Endothelial cell (in vitro differentiated cells): Measurements from ENCODE around the gene WASF1.

DNA sequence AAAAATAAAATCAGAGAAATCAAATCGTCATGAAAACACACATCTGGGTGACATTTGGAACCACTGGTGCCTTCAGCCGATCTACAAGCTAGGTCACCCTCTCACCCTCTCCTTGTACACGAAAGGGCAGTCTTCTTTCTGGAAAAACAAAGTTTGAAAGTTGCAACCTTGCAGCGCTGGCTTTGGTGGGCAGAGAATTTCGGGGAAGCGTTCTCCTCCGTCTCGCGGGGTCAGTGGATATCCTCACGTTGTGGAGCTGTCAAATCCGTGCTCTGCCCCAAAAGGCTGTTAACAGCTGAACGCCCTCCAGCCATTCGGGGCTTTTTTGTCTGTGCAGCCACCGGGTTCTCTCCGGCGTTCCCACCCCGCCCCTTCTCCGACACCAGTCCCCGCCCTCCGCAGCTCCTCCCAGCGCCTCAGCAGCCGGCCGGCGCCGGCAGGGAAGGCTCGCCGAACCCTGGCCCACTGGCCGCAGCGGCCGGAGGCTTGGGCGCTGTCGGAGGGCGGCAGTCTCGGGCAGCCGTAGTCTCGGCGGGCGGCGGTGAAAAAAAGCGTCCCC lies 409 bp downstream of the SESN1 start:
- PRO-cap, result bidirectional peak, plus-strand start at position 453 of the sequence, minus-strand start at position 301 of the sequence

GRCh38 chr6:109165551-109166053 lies 70.3 kb downstream of the CEP57L1 start:
- PRO-cap, result bidirectional peak, plus-strand start at chr6:109165831, minus-strand start at chr6:109165743

GRCh38 chr6:109296375-109297042 lies 85.8 kb downstream of the CD164 start:
- PRO-cap, result no peak

- PRO-cap, result no peak
These were observed 20.2 kb downstream of the CD164 start for GRCh38 chr6:109361907-109362529.

DNA sequence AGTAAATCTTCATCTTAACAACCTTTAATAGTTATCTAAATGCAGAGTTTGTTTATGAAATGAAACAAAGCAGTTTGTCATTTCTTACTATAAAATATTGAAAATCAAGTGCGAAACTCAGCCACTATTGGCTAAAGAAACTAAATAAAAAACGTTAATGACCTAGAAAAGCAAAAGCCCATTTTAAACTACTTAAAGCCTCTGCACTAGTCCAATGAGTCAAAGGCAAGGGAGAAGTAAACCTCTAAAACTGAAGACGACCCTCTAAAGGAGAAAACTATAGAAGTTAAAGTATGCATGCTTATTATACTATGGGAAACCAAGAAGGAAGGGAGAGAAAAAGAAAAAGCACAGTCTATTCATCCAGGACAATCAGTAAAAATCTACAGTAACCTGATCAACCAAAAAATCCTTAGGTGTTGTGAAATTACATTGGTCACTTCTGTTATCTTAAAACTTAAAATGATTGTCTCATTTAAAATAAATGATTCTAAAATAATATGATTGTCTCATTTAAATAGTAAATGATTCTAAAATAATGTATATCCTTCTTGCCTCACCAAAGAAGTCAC lies 14.9 kb downstream of the CD164 start:
- PRO-cap, result no peak

DNA sequence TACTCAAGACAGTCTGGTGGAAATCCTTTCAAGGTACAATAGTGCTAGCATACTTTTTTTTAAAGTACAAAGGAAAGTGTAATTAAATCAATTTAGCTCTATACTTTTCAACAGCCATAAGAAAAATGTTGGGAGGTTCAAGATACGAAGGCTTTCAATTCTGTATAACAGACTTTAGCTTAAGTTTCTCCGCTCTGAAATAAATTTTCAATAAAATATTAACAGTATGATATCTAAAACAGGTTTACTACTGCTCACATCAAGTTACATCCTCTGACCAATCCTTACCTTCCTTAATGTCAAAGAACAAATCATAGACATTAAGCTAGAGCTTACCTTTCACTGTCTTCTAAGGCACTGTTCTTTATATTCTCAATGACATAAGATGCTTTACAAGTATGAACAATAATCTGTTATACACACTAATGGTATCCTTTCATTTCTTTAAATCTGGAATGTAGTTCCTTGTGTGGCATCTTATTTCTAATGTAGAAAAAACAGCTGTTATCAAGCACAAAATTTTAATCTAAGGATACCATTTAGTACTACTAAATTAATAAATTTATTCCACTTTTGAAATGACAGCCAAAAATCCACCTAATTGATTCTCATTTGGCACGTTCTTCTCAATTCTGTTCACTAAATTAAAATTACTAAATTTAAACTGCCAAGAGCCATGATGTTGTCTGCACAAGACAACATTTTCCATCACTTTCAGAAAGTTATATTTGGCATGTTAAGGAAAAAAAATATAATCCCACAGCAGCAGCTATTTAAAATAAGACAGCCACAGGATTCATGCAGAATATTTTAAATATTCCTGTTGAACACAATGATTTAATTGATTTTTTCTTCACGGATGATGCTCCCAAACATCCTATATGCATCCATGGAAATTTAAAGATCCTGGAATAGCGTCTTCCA lies 14.2 kb downstream of the CD164 start:
- PRO-cap, result no peak

GRCh38 chr6:109377716-109378258 lies 4.5 kb downstream of the CD164 start:
- PRO-cap, result no peak

- PRO-cap, result bidirectional peak, plus-strand start at chr6:109439827, minus-strand start at chr6:109439521
These were observed 728 bp downstream of the PPIL6 start for GRCh38 chr6:109439649-109440150.

DNA sequence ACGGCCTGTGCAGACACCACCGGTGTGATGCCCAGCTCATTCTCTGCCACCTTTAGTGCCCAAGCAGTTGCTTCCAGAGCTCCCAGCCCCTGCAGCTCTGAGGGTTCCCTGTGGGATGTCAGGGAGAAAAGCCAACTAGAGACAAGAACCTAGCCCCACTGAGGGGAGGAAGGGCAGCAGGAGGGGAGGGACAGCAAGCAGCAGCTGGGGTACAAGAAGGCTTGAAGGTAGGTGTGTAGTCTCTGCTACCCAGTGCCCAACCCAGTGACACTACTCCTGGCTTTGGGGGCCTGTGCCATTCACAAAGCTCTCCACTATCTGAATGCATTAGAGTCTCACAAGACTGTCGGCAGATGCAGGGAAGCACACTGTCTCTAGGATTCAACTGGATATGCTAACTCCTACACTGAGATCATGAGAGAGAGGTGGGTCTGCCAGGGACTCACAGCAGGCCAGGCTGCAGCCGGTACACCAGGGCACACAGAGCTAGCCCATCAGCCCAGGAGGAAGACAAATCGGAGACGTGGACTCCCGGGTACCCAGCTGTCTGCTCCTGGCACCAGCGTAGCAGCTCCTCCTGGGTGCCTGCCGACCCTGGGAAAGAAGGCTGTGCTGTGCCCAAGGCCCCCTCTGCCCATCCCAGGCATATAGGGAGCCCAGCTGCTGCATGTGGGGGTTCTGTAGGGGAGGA lies 7.1 kb downstream of the MICAL1 start:
- PRO-cap, result no peak

- PRO-cap, result no peak
These were observed 85.1 kb upstream of the GPR6 start for GRCh38 chr6:109892999-109893344.

GRCh38 chr6:110179402-110179777 lies at the start of gene WASF1:
Gene WASF1 (minus strand): TSS chr6:110179670.
- PRO-cap, result bidirectional peak, plus-strand start at chr6:110179591, minus-strand start at chr6:110179642

- PRO-cap, result no peak
These were observed 35.2 kb downstream of the CDC40 start for GRCh38 chr6:110215346-110215875.

GRCh38 chr6:110491678-110492465 lies 15.5 kb upstream of the SLC22A16 start:
- PRO-cap, result no peak

DNA sequence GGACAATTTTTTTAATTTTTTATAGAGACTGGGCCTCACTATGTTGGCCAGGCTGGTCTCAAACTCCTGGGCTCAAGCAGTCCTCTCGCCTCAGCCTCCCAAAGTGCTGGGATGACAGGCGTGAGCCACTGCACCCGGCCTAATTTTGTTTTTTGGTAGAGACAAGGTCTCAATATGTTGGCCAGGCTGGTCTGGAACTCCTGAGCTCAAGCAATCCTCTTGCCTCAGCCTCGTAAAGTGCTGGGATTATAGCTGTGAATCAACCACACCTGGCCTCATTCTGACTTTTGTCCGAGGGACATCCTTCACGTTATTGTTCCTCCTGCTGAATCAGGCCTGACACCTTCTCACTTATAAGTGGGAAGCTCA lies 92.4 kb upstream of the SLC22A16 start:
- PRO-cap, result no peak

GRCh38 chr6:110782033-110782520 lies 33.2 kb downstream of the CDK19 start:
- PRO-cap, result no peak

DNA sequence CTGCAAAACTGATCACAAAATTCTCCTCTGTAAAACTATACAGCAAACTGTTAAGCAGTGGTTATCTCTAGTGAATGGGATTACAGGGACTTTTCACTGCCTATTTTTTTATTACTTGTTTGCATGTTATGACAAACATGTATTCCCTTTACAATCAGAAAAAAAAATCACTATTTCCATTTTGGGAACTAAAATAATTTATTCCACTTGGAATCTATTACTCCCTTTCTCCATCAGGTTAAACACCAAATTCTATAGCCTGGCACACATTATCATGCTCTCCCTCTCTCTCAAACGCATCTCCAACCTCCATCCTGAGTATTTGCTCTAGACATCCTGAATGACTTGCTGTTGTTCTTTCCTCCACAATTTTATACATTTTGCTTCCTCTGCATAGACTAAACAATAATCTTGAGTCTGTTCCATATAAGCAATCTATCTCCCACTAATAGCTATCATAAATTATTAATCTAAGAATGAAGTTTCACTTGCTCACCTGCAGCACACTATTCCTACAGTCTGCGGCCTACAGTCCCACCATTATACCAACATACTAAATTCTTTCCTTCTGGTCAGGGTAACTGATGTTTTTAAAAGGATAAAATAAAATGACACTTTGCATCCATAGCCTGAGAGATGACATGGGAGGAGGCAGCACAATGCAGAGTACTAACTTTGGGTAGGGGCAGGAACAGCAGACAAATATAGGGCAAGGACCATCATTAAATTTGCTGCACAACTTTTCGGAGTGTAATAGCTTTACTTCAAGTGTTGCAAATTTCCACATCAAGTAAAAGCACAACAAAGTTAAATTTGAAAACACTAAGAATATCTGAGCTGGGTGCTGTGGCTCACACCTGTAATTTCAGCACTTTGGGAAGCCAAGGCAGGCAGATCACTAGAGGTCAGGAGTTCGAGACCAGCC lies 32.5 kb downstream of the CDK19 start:
- PRO-cap, result no peak

- PRO-cap, result bidirectional peak, plus-strand start at chr6:110876498, minus-strand start at chr6:110876313; unidirectional peak, plus-strand start at chr6:110876736; unidirectional peak, plus-strand start at chr6:110876789
These were observed 1.8 kb downstream of the AMD1 start for GRCh38 chr6:110876138-110876932.

- PRO-cap, result bidirectional peak, plus-strand start at chr6:110876990, minus-strand start at chr6:110876999
These were observed 2.5 kb downstream of the AMD1 start for GRCh38 chr6:110876933-110877613.

- PRO-cap, result no peak
These were observed 812 bp downstream of the GTF3C6 start for GRCh38 chr6:110959380-110959655.

DNA sequence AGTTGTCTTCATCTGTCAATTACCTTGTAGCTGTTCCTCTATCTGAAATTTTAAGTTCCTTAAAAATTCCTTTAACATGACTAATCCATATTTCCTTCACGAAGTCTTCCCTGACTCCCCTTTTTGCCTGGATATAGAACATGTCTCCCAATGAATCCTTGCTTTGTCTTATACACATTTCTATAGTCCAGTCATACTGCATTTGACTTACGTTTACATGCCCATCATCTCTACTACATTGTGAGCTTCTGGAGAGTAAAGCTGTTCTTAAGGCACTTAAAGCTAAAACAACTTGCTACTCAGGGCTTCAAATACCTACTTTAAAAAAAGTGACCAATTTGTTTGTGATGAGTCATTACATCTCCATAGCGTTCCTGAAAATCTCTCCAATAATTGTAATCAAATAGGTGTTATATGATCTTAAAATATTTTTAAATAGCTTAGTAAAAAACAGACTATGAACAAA lies 4.9 kb downstream of the REV3L start:
- PRO-cap, result no peak